Colonic mucosa (tissue), 1 donor: Measurements from ENCODE around the genes TNFRSF1A and GPR162.

- PRO-cap = bidirectional peak, plus-strand start at chr12:6341511, minus-strand start at chr12:6341414; bidirectional peak, plus-strand start at chr12:6342101, minus-strand start at chr12:6342076
Observed at GRCh38 chr12:6341474-6342430, at the start of gene TNFRSF1A. TNFRSF1A (minus strand) TSS chr12:6342076.

DNA sequence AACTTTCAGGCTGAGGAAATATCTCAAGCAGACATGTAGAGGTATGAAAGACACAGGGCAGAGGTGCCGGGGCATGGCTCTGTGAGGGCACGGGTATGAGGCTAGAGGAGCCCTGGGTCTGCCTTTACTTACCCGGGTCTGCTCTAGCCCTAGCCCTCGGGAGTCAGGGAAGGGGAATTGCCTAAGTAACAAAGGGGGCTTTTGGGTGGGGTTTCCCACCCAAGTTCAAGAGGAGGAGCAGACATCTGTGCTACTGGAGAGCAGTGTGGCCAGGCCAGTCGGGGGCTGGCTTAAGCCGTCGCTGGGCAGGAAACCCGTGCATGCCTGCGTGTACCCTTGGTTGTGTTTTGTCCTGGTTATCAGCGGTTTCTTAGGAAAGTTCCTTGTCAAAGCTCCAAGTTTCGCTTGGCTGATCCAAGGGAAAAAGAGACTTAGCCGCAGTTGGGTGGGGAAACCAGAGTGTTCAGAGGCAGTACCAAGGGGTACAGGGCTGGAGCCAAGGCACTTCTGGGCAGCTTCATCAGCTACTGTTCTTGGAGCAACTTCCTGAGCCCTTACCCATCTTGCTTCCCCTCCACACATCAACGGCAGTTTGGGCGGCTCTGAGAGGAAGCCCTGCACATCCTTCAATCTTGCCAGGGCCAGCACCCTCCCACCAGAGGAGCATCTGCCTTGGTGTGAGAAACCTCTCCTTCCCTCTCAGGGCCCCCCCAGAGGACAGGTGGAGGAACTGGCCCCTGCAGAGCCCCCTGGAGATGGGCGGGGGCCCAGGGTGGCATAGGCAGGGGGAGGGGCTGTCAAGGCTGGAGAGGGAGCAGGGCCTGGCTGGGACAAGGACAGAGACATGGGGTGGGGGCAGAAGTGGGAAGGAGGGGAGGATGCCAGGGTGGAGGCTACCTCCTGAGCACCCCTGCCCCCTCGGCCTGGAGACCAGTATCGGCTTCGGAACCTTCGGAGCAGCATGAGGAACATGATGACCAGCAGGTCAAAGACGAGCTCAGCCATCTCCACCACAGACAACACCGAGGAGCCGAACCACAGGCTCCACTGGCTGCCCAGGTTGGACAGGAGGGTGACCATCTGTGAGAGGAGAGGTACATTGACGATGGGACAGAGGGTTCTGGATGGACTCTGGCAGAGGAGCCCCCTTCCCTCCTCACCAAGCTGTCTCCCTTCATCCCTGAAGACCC, 5.7 kb upstream of the TNFRSF1A start:
- PRO-cap = unidirectional peak, plus-strand start at position 440 of the sequence

DNA sequence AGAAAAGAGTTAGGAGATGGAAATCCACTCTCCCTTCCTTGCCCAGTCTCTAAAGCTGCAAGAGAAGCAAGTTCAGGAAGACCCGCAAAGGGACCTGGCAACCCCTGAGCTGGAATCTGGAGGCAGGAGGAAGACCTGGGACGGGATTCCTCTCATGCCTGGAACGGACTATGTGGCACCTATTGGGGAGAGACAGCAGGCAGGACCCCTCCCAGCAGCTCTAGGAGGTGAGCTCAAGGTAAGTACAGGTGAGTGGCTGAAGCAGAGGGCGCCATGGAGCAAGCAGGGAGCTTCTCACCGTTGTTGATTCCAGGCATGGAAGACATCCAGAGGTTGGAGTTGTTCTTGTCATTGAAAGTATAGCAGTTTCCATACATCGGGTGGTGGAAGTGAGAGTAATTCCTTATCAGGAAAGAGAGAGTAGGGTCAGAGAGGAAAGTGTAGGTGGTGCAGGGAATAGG, 13.6 kb upstream of the TNFRSF1A start:
- PRO-cap = no peak

DNA sequence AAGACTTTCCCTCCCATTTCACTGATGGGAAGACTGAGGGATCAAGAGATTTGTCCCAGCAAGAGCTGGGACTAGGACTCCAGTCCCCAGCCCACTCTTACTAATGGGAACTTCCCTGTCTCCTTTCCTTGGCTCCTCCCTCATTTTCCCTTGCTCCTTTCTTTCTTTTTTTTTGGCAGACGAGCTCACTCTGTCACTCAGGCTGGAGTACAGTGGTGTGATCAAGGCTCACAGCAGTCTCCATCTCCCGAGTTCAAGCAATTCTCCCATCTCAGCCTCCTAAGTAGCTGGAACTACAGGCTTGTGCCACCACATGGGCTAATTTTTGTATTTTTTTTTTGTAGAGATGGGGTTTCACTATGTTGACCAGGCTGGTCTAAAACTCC, 12.8 kb downstream of the SCNN1A start:
- PRO-cap = no peak

GRCh38 chr12:6384479-6385493, 824 bp downstream of the LTBR start:
- PRO-cap = unidirectional peak, minus-strand start at chr12:6385012; unidirectional peak, minus-strand start at chr12:6385102; unidirectional peak, minus-strand start at chr12:6385318

DNA sequence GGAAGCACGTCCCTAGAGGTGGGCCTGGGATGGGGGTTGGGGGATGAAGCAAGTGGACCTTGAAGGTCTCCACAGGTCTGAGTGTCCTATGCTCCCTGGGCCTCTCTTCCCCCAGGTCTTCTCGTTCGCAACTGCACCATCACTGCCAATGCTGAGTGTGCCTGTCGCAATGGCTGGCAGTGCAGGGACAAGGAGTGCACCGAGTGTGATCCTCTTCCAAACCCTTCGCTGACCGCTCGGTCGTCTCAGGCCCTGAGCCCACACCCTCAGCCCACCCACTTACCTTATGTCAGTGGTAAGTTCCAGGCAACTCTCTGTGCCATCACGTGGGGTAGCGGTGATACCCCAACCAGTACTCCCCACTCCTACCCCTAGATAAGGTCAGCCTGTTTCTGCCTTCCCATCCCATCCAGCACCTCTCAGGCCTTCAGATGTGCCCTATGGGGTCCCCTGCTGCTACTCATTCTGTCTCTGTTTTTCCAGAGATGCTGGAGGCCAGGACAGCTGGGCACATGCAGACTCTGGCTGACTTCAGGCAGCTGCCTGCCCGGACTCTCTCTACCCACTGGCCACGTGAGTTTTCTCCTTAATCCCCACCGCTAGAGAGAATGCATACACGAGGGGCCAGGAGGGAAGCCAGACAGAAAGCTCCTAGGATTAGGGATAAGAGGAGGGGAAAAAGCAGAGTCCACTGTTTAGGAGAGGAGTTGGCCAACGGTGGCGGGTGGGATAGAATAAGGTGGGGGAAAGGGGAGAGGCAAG, 1.6 kb upstream of the TAPBPL start:
- PRO-cap = no peak

DNA sequence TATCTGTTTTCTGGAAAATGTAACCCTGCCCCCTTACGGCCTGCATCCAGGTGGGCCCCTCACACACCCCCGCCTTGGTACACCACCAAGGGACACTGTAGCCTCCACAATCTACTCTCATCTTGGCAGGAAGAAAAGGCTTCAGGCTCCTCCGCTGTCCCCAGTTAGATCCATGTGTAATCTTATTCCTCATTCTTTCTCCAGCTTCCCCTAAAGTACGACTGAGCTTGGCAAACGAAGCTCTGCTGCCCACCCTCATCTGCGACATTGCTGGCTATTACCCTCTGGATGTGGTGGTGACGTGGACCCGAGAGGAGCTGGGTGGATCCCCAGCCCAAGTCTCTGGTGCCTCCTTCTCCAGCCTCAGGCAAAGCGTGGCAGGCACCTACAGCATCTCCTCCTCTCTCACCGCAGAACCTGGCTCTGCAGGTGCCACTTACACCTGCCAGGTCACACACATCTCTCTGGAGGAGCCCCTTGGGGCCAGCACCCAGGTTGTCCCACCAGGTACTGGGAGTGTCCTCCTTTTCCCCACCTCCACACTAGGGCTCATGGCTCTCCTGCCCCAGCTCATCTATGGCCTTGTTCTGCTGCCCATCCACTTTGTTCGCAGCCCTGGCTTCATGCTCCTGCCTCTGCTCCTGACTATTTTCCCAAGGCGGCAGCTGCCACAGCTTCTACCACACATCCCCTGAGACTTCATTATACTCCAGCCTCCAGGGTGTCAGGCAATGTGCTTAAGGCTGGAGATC, 6.8 kb downstream of the TAPBPL start:
- PRO-cap = no peak

DNA sequence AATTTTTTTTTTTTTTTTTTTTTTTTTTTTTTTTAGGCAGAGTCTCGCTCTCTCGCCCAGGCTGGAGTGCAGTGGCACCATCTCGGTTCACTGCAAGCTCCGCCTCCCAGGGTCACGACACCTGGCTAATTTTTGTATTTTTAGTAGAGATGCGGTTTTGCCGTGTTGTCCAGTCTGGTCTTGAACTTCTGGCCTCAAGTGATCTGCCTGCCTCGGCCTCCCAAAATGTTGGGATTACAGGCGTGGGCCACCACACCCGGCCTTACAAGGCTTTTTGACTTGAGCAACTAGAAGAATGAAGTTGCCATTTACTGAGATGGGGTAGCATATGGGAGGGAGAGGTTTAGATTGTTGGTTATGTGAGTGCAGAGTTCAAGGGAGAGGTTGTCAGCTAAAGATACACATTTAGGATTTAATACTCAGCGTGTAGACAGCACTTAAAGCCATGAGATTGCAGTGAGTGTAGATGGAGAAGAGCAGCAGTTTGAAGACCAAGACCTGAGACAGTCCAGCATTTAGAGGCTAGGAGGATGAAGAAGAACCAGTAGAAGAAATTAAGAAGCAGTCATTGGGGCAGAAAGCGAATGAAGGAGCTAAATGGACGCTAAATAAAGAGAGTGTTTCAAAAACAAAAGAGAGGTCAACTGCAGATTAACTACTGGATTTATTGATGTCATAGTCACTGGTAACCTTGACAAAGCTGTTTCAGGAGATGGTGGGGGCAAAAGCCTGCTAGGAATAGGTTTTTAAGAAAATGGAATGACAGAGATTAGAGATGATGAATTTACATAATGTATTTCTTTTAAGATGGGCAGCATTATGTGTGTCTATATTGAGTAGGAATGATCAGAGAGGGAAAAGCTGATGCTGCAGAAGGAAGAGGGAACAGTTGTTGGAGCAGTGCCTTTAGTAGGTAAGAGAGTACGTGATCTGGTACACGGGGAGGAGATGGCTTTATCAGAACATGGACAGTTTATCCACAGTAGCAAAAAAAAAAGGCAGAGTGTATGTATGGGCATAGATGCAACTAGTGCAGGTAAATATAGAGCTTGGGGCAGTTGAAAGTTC, 7.7 kb downstream of the NCAPD2 start:
- PRO-cap = no peak

GRCh38 chr12:6530438-6531049, 3.8 kb upstream of the GAPDH start:
- PRO-cap = no peak

- PRO-cap = no peak
Observed at GRCh38 chr12:6536278-6536857, 2.1 kb downstream of the GAPDH start.

GRCh38 chr12:6542127-6542710, 7.9 kb downstream of the GAPDH start:
- PRO-cap = bidirectional peak, plus-strand start at chr12:6542516, minus-strand start at chr12:6542406

DNA sequence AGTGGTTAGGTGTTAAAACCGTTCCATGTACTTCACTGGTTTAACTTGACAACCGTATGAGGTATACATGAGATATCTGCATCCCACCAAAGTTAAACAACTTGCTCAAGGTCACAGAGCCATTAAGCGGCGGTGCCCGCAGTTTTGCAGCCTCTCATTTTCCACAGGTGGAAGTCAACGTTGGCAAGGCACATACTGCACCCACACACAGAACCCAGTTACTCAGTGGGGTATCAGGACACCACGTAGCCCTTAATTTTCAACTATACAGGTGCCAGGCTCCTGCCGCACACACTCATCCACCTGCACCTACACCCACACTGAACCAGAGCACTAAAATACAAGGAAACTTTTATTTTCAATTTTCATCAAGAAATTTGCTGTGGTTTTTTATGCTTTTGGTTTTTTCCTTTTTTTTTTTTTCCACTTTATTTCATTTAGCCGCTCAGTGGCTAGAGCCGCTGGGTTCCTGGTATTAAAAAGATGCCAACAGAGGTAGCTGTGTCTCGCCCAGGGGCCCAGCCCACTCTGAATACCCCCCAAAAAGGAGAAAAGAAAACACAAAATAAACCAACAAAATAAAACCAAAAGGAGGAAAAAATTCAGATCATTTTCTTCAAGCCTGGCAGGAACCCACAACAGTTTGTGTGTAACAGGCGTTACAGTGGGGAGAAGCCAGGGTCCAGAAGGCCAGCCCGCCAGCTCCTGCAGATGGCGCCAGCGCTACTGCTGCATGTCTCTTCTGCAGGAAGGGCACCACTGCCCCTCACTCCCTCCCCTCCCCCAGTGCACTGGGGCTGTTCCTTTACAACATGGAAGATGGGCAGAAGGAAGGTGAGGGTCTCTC, 1.9 kb upstream of the NOP2 start:
- PRO-cap = no peak

GRCh38 chr12:6595150-6595606, 12.0 kb downstream of the CHD4 start:
- PRO-cap = no peak

- PRO-cap = unidirectional peak, plus-strand start at chr12:6688705
Observed at GRCh38 chr12:6688390-6688741, 809 bp downstream of the ZNF384 start.

GRCh38 chr12:6745422-6746164, 7.3 kb downstream of the MLF2 start:
- PRO-cap = no peak

DNA sequence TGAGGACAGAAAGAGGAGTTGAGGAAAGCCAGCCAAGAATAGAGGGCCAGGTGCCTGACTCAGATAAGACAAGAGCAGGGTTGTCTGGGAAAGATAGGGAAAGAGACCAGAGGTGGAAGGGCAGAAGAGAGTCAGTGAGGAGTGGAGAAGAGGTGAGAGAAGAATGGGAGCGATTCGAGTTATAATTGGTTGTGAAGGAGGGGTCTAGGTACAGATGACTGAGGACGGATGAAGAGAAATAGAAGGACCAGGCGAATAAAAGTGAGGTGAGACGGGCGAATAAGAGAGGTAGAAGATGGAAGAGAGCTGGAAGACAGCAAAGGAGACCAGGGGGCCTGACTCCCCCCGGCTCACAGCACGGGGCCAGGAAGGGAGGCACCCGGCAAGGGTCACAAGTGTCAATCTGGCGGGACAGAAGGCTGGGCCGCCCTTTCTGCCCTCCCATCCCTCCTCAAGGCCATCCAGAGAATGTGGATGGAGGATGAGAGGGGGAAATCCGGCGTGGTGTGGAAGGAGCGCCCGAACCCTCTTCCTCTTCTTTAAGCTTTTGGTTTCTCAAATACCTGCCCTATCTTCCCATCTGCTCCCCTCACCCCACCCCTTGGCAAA, 686 bp upstream of the PTMS start:
- PRO-cap = no peak

GRCh38 chr12:6768473-6769025, 2.4 kb downstream of the PTMS start:
- PRO-cap = no peak

GRCh38 chr12:6786439-6787337, 2.6 kb upstream of the CD4 start:
- PRO-cap = no peak

- PRO-cap = no peak
Observed at GRCh38 chr12:6818835-6819575, 2.6 kb upstream of the GPR162 start.

- PRO-cap = bidirectional peak, plus-strand start at chr12:6821651, minus-strand start at chr12:6821427; bidirectional peak, plus-strand start at chr12:6821846, minus-strand start at chr12:6821747
Observed at GRCh38 chr12:6821074-6821973, at the start of gene GPR162. GPR162 (plus strand) TSS chr12:6821821.